Measurements from ENCODE around the genes MROH9 and PRDX6.

DNA sequence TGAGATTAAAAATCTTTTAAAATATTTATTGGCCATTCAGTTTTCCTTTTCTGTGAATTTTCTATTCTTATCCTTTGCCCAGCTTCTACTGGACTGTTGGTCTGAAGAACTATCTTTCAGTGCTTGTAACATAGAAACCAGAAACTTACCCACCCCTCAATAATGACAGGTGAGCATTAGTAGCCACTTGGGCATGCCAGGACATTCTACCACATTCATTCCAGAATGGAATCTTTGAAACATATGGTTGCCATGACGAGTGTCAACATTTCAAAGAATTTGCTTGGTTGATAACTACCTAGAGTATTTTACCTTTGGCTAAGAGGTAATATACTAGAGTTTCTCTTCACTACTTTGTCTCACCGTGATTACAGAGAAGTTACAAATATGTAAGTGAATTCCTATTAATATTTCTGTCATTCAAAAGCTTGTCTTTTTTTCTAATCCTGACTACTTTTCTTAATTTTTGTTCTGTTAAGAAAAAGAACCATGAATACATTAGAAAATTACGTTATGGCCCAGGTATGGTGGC, at the start of gene MROH9:
Gene MROH9 (plus strand): TSS at position 336 of the 532 bp plus-strand sequence.
- PRO-cap: no peak

- PRO-cap: no peak
Measured at GRCh38 chr1:171090562-171090793, 227 bp upstream of the FMO3 start.

- PRO-cap: no peak
Measured at GRCh38 chr1:171434519-171435682, 50.4 kb upstream of the PRRC2C start.

GRCh38 chr1:171484848-171485235, 488 bp upstream of the PRRC2C start:
- PRO-cap: no peak

- PRO-cap: bidirectional peak, plus-strand start at chr1:171655573, minus-strand start at chr1:171655590
Measured at GRCh38 chr1:171655325-171655984, 3.0 kb upstream of the MYOC start.

DNA sequence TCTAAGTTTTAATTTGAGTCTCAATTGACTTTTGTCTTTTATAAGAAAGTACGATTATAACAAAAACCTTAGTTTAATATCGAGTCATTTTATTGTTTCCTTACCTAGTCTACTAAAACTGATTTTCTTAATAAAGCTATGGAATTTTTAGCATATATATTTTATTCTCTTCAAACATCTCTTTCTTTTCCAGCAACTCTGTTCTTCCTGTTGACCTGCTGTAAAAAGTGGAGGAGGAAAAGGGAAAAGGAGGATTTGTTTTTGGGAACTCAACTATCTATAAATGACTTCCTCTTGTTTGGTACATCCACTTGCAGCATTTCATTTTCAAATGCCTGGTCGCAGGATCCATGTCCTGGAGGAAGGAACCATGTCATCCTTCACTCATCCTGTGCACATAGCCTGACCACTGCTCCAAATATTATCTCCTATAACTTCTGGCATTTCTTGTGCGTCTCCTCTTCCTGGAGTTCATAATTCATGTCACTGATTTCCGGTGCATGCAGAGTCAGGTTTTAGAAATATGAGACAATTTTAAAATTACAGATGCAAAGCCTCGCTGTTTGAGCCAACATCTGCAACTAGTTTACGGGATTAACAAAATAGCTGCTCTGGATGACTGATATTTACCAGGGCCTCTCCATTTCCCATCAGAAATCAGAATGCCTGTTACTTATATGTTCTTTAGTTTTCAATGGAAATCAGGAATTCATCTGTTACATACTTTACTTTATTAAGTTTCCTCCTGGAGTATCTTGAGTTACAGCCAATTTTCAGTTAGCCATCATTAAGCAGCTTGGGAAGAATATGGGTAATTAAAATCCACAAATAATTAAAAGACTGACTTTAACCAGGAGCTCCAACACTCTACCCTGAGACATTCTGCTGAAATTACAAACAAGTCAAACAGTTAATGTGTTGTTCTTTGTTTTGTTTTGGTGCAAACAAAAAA, 268.1 kb downstream of the DNM3 start:
- PRO-cap: no peak

GRCh38 chr1:172188338-172188746, 232.1 kb upstream of the C1orf105 start:
- PRO-cap: no peak

DNA sequence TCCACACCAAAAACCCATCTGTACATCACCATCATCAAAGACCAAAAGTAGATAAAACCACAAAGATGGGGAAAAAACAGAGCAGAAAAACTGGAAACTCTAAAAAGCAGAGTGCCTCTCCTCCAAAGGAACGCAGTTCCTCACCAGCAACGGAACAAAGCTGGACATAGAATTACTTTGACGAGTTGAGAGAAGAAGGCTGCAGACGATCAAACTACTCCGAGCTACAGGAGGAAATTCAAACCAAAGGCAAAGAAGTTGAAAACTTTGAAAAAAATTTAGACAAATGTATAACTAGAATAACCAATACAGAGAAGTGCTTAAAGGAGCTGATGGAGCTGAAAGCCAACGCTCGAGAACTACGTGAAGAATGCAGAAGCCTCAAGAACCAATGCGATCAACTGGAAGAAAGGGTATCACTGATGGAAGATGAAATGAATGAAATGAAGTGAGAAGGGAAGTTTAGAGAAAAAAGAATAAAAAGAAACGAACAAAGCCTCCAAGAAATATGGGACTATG, 105.2 kb upstream of the C1orf105 start:
- PRO-cap: no peak

- PRO-cap: no peak
Measured at GRCh38 chr1:172393264-172393736, 27.2 kb upstream of the C1orf105 start.

DNA sequence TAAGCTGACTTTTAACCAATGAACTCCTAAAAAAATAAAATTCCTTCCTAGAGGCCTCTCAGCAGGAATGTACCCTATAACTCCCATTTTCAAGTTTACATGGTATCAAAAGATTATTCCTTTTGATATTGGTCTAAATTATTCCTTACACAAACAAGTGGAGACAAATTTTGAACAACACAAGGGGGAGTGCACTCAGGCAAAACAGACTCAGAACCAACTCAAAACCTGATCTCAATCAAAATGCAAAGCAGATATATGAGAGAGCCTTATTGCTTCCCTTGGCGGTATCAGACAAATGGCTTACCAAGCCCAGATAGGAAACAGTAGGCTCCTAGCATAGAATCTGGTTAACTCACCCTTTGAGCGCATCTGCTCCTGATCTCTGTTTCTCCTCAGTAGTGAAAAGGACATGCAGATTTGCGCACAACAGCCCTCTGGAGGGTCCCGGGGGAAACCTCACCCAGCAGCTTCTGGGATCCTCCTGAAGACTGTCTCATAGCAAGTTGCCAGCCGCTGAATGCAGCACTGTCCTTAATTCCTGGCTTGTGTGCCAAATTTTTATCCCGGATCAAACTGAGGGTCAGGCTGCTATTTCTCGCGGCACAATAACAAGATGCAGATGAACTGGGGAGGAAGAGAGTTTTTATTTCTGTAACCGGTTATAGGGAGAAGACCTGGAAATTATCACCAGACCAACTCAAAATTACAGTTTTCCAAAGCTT, 192.1 kb downstream of the FASLG start:
- PRO-cap: no peak

GRCh38 chr1:172894993-172895604, 155.6 kb downstream of the TNFSF18 start:
- PRO-cap: no peak

DNA sequence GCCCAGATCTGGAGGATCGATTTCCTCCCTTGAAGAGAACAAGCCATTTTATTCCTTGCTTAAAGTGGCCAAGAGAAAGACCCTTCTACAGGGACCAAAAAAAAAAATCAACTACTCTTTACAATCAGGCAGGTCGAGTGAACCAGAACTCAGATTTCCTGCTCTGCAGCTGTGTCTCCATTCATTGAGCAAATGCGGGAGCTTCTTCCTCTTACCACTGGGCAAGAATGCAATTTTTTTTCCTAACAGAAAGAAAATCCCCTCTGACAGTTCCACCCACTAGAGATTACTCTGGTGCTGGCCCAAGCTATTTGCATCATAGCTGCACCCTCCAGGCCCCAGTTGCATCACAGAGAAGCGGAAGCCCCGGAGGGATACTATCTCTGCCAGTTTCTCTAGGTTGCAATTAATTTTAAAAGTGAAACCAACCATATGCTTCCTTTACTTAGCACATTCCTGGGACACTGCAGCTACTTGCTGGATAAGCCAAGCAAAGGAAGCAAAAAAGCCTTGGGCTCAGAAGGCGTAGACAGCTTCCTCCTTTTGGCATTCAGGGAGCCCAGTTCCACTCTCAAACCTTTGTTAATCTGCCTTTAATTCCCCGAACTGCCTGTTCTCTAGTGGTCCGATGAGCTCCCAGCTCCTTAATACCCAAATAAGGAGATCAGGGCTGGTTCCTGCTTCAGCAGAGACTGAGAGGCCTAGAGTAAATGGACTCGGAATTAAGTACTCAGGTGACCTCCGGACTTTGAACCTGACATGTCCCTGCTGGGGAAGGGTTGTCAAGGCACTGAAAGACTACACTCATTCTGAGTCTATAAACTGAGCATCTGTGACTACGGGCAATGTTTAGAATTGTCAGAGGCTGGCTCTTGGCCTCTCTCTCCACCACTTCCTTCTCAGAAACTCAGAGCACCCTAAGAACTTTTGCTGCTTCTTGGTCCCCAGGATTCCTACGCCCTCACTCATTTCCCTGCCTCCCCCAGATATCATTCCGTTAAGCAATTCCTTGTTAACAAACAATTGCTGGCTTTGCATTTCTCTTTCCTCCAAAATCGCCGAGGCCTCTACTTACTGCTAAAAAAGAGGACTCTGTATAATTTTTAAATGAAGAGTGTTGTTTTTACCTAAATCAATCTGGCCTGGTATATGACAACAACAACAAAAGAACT, 72.5 kb upstream of the TNFSF18 start:
- PRO-cap: no peak

DNA sequence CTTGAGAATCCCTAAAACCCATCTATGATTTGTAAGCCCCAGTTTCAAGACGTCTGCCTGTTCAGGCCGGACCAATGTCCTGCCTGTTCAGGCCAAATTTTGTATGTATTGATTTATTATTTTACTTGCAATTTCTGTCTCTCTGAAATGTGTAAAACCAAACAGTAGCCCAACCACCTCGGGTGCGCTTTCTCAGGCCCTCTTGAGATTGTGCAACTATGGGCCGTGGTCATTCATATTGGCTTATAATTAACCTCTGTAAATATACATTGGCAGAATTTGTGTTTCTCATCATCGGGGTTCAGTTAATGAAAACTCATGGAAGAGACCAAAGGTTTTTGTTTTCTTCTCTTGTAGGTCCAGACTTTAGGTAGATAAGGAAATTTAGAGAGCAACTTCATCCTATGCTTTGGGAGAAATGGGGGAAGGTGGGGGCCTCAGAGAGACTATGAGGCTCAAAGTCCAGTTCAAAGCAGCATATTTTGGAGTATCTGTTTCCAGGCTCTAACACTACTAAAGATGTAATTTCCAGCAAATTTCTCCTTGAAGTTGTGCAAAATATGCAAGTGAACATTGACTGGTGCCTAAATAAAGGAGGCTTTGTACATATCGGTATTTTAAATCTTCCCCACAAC, 77.2 kb upstream of the TNFSF18 start:
- PRO-cap: no peak

- PRO-cap: no peak
Measured at GRCh38 chr1:173443645-173444440, 33.3 kb upstream of the PRDX6 start.

- PRO-cap: bidirectional peak, plus-strand start at chr1:173477337, minus-strand start at chr1:173476991
Measured at GRCh38 chr1:173477224-173477430, at the start of gene PRDX6. Gene PRDX6 (plus strand): TSS chr1:173477335.

GRCh38 chr1:173507573-173508011, 30.5 kb downstream of the PRDX6 start:
- PRO-cap: no peak

DNA sequence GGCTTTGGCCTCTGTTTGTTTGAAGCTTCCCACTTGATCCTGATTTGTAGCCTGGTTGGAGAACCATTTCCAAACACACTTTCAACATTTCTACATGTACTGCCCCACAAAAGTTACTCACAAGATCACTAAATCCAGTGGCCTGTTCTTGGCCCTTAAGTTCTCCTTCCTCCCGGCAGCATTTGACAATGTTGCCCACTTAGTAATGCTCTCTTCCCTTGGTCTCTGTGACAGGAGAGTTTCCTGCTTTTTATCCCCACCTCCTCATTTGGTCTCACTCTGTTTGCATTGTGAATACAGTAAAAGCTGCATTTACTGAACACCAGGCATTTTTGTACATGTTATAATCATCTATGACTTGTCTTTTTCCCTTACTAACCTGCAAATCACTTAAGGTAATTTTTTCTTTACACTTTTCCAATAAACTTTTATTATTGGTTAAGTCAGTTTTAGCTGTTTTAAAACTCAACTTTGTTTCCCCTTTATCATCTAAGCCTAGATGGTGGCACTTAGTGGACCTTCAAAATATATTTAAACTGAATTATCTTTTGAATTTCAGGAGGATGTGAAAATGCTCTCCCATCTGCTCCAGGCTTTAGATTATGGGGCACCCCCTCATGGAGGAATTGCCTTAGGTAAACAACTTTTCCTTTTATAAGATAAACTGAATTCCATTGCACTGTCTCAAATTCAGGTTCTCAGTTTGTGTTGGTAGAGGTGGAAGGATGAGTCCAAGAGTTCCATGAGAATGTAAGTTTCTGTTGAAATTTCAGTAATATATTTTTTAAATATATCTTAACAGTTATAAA, 11.9 kb upstream of the ZBTB37 start:
- PRO-cap: bidirectional peak, plus-strand start at position 701 of the sequence, minus-strand start at position 193 of the sequence

DNA sequence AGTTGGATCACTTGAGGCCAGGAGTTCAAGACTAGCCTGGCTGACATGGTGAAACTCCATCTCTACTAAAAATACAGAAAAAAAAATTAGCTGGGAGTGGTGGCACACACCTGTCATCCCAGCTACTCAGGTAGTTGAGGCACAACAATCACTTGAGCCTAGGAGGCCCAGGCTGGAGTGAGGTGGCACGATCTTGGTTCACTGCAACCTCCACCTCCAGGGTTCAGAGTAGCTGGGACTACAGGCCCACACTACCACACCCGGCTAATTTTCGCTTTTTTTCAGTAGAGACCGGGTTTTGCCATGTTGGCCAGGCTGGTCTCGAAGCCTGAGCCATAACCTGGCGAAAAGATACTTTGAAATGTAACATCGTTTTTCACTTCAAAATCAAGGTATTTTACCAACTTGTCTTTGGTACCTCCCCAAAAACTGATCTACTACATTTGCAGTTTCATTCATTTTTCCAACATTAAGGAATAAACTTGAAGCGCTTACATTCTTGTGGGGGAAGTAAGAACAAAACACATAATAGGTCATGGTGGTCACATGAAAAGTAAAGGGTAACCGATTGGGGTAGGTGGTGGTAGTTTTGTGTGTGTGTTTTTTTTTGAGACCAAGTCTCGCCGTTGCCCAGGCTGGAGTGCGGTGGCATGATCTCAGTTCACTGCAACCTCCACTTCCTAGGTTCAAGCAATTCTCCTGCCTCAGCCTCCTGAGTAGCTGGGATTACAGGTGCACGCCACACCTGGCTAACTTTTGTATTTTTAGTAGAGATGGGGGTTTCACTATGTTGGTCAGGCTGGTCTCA, 6.3 kb upstream of the ZBTB37 start:
- PRO-cap: no peak

GRCh38 chr1:173862474-173863160, 5.6 kb upstream of the ZBTB37 start:
- PRO-cap: no peak

GRCh38 chr1:174270399-174270598, 111.0 kb downstream of the RABGAP1L start:
- PRO-cap: no peak